ENCODE measurements around the genes TMOD3 and ARPP19.

- PRO-cap = no peak
Measured at GRCh38 chr15:50227033-50227588, 38.4 kb downstream of the HDC start.

DNA sequence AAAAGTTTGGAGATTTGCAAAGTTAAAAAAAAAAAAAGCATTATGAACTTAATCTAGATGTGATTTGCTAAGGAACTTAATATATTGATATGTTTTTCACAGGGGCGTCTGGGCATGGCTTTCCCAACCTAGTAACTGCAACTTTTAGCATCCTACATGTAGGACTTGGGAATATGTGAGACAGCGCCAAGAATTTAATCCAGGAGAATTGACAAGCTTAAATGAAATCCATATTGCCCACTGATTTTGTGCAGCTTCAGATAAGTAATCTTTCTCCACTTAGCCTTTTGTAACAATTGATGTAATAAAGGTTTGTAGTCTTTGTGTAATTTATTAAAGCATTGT is 972 bp upstream of the GABPB1 start:
- PRO-cap = no peak

DNA sequence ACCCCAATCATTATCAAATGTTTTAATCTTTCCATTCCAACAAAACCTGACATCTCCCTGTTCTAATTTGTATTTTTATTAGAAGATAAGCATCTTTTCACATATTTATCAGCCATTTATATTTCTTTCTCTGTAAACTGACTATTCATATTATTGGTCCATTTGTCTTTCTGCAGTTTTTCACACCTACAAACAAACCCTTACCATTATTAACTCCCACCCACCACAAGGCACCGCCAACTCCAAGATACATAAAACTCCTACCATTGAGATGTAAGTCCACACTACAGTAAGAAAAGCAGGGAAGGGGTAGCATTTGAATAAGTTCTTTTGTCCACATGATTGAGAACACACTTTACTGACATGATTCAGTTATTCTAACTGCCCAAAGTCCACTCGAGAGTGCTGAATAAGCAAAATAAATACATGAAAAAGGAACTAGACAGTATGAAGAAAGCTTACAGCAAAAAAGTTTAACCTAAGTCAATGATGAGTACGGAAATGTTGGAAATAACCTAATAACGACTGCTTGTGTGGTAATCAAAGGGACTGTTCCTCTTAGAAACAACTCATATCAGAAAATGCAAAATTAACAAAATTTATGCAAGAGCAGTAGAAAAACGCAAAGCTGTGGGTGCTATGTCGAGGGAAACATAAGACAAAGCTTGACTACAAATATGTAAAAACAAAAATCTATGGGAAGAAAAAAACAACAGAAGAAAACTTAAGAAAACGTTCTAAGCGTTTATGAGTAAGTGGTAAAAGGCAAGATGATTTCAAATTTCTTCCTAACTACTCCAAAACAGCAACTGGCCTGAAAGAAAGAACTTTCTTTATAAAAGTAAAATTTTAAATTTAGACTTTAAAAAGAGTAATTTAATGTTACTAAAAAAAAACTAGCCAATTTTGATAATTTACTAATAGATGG is 36.6 kb downstream of the DMXL2 start:
- PRO-cap = no peak

DNA sequence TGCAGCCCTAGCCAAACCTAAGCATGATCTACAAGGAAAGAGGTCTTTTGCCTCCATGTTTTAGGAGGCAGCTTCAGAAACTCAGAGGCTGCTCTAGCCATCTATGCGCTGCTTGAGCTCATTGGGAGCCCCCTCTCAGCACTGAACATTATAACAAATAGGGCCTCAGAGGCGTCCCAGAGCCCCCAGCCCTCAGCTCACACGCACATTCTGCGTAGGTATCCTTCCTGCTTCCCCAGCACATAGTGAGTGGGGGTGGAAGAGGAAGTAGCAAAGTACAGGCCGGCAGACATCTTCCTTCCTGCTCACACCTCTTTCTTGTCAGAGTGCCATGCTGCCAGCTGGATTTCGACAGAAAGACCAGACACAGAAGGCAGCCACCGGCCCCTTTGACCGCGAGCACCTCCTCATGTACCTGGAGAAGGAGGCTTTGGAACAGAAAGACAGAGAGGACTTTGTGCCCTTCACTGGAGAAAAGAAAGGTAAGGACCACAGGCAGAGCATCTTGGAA is 16.6 kb downstream of the TMOD2 start:
- PRO-cap = no peak

GRCh38 chr15:51829307-51830595 is at the start of gene TMOD3:
TMOD3 (plus strand) TSS chr15:51829653.
- PRO-cap = unidirectional peak, plus-strand start at chr15:51829682; unidirectional peak, plus-strand start at chr15:51829786; bidirectional peak, plus-strand start at chr15:51830084, minus-strand start at chr15:51830060

DNA sequence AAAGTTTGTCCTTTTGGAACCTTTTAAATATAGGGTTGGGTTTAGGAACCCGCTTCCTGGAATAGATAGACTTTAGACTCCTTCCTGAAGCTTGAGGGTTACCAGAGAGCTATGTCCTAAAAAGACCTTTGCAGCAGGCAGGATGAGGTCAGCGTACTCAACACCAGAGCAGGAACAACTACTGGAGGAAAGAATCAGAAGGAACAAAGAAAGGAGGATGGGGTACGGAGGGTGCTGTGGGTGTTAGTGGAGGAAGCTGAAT is 9.9 kb upstream of the LEO1 start:
- PRO-cap = unidirectional peak, plus-strand start at position 206 of the sequence

DNA sequence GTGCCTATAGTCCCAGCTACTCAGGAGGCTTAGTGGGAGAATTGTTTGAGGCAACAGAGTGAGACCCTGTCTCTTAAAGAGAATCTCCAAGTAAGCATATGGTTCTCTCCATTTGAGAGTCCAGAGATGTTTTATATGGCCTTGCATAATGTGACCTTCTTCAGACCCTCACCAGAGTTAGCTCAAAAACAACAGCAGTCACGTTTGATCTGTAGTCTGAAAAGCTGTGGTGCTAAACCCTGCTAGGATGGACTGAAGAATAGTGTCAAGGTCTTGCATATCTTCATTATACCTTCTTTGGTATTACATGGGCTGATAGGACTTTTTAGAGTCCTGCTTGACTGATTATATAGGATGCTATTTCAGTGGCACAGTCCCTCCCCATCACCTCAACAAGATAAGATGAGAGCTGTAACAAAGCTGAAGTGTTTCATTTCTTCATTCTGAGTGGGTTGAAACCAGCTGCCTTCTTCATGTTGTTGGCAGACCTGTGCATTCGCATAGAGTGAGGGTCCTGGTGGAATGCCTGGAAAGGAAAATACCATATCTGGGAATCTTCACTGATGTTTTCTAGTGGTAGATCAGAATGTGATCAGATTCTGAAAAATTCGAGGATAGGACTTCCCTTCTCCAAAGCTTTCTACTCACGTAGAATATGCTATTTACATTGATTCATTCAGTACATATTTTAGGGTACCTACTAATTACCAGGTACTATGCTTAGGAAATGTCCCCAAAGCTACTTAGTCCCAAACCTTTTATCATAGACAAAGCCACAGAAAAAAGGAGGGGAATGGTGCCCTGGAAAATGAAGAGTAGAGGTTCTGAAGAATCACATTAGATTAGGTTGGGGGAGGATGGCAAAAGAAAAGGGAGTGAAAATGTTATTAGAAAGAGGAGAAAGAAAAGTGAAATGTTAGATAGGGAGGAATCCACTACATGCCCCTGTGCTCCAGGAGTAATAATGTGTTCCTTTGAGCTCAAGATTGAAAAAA is 18.4 kb downstream of the MAPK6 start:
- PRO-cap = no peak

GRCh38 chr15:52076834-52077707 is 35.5 kb downstream of the BCL2L10 start:
- PRO-cap = no peak

- PRO-cap = no peak
Measured at GRCh38 chr15:52180204-52181332, 10.6 kb downstream of the GNB5 start.

DNA sequence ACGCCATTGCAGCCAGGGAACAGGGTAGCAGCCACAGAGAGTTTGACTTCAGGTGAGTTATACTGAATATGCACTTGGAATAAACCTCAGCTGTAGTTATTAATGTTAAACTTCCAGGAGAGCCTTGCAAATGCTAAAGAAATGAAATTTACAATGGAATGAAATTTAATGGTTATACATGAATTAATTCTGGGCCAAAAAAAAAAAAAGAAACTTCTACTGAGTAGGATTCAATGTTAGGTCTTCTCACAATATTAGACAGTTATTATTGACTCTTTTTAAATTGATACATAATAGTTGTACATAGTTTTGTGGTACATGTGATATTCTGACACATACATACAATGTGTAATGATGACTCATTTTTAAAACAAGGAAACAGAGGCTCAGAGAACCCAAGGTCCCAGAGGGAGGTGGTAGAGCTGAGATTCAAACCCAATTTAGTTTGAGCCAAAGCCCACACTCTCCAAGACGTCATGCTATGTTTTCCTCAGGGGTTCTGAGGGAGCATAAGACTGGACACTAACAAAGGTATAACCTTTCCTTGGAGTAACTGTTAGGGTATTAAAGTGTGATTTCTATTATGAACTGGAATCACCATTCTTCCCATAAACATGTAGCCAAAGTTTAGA is 40.7 kb downstream of the MYO5C start:
- PRO-cap = unidirectional peak, plus-strand start at position 406 of the sequence

GRCh38 chr15:52261470-52262323 is 33.9 kb downstream of the MYO5C start:
- PRO-cap = bidirectional peak, plus-strand start at chr15:52262111, minus-strand start at chr15:52261979

DNA sequence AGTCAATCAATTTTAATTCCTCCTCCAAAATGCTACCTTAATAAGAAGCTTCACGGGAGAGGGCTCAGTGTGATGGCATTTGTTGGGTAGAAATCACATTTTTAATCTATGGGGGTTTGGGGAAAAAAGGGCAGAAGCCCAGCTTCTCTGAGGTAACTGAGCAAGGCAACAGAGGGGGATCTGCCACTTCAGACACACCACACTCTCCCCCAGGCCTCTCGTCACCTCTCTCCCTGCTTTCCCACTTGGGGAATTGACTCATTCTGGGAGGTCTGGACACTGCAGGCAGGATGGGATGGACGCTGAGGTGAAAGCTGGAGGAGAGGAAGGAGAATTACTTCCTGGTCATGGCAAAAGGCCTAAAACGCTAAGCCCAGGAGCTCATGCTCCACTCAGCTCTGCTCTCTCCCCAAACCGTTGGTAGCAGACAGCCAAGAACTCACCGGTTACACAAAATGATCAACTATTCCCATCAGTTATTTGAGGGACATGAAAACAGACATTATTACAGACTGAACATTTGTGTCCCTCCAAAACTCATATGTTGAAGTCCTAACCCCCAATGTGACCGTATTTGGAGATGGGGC is 33.2 kb downstream of the MYO5C start:
- PRO-cap = no peak

DNA sequence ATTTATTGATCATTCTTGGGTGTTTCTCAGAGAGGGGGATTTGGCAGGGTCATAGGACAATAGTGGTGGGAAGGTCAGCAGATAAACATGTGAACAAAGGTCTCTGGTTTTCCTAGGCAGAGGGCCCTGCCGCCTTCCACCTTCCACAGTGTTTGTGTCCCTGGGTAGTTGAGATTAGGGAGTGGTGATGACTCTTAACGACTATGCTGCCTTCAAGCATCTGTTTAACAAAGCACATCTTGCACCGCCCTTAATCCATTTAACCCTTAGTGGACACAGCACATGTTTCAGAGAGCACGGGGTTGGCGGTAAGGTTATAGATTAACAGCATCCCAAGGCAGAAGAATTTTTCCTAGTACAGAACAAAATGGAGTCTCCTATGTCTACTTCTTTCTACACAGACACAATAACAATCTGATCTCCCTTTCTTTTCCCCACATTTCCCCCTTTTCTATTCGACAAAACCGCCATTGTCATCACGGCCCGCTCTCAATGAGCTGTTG is 69.5 kb downstream of the MYO5A start:
- PRO-cap = no peak

DNA sequence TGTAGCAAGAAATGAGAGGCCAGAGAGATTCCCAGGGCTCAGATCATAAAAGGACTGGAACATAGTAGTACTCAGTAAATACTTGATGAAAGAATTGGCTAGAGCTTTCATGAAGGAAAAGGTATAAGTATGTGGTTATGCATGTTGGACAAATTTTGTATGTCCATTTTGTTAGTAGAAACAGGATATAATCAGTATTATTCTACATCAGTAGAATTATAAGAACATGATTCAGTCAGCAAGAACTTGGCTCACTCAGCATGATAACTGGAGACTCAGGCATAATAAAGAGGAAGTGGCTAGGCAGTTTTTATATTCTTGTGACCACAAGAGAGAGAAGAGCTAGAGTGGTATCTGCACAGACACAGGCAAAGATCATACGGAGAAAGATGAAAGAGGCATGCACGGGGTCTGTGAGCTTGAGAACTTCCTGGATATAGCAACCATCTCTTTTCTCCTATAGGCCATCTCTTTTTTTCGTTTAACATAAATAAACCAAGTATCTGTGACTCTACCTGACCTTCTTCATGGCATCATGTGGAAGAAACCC is 46.8 kb downstream of the MYO5A start:
- PRO-cap = no peak

DNA sequence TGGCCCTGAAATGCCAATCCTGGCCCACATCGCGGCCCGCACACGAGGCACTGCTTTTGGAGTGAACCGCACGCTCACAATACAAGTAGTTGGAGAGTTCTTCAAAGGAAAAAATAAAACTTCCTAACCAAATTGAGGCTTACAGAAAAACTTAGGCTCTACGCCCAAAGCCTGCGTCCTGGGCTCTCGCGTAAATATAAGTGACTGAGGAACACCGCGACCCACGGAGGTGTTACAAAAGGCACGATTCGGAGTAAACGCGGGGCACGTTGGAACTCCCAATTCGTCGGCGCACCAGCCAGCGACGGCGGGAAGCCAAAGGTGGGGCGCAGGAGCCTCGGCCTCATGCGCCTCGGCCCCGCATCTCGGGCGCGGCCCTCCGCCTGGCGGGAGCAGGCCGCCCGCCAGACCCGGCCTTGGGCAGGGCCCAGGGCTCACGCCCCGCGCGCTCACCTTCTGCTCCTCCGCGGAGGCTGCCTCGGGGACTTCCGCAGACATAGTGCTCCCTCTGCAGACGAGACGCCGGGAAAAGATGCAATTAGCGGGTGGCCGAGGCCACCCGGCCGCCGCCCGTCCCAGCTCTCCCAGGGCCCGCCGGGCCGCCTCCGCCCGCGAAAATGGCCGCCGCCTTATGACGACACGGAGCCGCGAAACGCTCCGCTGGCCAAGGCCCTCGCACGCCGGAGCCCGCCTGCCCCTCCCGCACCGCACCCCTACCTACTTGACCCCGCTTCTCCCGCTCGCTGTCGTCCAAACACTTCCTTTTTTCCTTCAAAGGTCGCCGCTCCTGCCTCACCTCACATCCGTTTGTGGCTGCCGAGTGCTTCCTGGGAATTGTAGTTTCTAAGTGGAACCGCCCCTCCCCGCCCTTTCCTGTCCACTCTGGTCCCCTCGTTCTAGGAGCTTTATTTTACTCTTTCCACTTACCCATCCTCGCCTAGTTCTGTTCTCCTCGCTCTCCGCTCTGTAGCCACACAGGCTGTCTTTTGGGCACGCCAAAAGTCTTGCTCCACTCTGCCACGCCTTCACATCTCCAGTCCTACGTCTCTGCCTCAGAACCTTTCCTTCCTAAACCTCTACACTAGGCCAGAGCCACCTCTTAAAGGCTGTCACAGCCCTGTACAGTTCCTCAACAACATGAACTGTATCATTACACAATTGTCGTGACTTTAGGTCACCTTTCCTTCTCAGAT is at the start of gene ARPP19:
Gene ARPP19 (minus strand): TSS at position 636 of the 1,193 bp plus-strand sequence.
- PRO-cap = unidirectional peak, minus-strand start at position 607 of the sequence; unidirectional peak, minus-strand start at position 809 of the sequence

GRCh38 chr15:52790711-52791861 is 950 bp upstream of the ONECUT1 start:
- PRO-cap = no peak

- PRO-cap = no peak
Measured at GRCh38 chr15:52803256-52804337, 13.5 kb upstream of the ONECUT1 start.

DNA sequence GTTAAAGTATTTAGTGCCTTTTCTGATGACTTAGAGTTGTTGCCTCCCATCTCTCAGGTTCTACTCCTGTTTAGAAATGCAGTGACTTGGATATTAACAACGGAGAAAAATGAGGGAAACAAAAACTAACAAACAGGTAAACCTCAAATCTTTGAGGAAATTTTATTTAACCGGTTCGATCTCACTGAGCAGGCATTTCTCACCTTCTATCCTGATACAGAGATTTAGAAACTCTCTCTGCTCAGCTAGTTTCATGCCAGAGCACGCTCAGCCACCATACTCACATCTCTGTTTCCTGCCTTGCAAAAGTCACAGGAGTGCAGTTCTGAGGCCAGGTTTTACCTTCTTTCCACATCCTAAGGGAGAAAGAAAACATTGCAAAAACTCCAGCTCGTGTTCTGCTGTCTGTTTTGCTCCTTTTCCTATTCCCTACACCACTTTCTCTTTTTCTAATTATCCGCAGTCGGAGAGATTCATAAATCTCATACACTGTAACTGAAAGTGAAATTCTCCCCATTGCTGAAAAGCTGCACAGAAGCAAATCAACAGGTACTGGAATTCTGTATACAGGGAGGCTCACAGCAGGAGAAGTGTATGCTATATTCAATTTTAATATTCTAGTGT is 240.6 kb upstream of the ONECUT1 start:
- PRO-cap = no peak

DNA sequence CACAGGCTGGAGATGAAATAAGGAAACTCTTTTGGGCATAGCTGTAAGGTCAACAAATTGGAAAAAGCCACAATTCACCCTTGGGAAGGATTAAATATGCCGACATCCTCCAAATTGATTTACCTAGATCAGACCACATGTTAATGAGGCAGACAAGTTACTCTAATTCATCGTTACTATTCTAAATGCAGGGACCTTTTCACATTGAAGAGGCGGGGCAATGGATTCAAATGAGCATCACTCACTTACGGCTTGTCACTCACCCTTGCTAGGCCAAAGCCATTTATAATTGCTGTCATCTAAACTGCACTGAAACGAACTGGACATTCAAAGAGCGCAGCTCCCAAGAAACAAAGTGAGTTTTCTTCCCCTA is 314.0 kb downstream of the WDR72 start:
- PRO-cap = no peak

GRCh38 chr15:53448621-53449132 is 310.8 kb downstream of the WDR72 start:
- PRO-cap = no peak

Data from trachea (tissue), 1 donor.